Bile duct (tissue), 1 donor: ENCODE data around the genes HOXC11, HOXC6, SMUG1 and ITGA5.

GRCh38 chr12:53757082-53757610, 29.9 kb upstream of the CALCOCO1 start:
- PRO-cap: no peak

GRCh38 chr12:53956387-53957010, 1.8 kb downstream of the HOXC12 start:
- PRO-cap: no peak

- PRO-cap: no peak
These were observed 4.4 kb upstream of the HOXC11 start for GRCh38 chr12:53968490-53968901.

DNA sequence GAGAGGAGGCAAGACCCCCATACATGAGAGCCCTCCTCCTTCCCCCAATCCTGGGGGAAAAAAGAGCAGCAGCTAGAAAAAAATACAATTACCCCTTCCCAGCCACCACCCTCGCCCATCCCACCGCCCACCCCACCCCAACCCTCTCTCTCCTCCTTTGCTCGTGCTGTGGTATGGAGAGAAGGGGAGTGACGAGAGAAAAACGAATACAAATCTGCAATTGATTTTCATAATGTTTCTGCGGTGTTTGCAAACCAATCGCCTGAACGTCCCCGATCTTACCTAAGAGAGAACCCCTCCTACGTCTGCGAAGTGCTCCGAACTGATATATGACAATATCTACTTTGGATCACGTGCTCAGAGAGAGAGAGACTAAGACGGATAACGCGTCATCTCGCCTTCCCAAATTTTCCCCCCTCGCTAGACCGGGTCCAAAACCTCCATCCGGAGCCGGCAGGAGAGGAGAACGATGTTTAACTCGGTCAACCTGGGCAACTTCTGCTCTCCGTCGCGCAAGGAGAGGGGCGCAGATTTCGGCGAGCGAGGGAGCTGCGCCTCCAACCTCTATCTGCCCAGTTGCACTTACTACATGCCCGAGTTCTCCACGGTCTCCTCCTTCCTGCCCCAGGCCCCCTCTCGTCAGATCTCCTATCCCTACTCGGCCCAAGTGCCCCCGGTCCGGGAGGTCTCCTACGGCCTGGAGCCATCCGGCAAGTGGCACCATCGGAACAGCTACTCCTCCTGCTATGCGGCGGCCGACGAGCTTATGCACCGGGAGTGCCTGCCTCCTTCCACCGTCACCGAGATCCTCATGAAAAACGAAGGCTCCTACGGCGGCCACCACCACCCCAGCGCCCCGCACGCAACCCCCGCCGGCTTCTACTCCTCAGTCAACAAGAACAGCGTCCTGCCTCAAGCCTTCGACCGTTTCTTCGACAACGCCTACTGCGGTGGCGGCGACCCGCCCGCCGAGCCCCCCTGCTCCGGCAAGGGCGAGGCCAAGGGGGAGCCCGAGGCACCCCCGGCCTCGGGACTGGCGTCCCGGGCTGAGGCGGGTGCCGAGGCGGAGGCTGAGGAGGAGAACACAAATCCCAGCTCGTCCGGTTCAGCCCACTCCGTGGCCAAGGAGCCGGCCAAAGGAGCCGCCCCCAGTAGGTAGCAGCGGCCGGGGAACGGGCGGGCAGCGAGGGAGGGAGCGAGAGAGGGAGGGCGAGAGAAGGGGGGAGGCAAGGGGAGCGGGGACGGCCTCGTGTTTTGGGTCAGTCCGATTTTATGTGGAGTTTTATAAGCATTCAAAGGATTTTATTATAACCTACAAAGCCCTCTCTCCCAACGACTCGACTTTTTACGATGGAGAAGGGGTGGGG, at the start of gene HOXC11:
Gene HOXC11 (plus strand): TSS at position 354 of the 1,367 bp plus-strand sequence.
- PRO-cap: no peak

DNA sequence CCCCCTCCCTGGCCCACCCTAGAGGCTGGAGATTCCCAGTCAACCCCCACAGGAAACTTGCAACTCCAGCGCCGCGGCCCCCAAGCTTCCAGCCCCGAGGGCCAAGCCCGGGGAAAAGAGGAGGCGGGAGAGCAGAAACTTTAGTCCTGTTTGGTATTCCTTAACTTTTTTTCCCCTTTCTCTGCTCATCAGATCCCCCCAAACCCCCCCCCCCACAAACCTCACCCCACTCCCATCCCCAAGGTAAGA, 617 bp upstream of the HOXC10 start:
- PRO-cap: no peak

- PRO-cap: no peak
These were observed 4.8 kb downstream of the HOXC10 start for GRCh38 chr12:53989778-53990189.

DNA sequence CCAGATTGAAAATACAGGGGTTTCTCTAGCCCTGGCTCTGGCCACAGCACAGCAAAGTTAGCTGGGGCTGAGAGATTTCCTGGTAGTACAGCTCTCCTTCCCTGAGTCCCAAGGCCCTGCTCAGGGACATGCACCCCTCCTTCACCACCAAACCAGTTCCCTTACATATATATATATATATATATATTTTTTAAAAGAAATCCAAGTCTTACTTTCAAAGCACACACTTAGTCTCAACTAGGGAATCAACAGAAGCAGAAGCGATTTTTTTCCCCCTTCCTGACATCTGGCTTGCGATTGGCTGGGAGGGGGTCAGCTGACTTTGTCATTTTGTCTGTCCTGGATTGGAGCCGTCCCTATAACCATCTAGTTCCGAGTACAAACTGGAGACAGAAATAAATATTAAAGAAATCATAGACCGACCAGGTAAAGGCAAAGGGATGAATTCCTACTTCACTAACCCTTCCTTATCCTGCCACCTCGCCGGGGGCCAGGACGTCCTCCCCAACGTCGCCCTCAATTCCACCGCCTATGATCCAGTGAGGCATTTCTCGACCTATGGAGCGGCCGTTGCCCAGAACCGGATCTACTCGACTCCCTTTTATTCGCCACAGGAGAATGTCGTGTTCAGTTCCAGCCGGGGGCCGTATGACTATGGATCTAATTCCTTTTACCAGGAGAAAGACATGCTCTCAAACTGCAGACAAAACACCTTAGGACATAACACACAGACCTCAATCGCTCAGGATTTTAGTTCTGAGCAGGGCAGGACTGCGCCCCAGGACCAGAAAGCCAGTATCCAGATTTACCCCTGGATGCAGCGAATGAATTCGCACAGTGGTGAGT, at the start of gene HOXC6:
Gene HOXC6 (plus strand): TSS at position 359 of the 846 bp plus-strand sequence.
- PRO-cap: no peak

- PRO-cap: no peak
These were observed 4.9 kb downstream of the HOXC5 start for GRCh38 chr12:54037359-54038593.

DNA sequence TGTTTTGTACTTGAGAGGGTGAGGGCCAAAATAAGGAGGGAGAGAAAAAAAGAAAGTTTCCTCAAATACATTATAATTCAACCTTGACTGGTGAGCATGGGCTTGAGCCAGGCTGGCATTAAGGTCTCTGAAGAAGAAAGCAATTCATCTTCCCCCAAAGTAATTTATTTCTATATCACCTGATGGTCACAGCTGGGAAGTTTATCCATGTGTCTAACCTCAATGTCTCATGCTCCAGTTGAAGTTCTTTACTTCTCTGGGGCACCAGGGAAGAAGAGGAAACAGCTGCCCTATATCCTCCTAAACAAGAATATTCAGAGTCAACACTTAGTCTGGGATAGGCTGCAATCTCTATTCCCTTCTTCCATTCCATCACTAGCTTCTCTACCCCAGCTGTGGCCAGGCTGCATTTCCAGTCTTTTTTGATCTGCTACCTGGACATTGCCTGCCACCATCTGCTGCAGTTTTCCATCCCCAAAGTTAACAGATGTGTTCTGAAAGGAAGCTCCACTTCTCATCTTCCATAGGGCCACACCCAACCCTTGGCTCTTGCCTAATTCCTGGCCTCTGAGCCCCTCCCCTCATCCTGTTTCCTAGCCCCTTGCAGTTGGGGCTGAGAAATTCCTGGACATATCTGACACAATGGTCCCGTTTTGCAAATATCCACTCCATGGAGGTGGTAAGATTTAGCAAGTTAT, 13.8 kb downstream of the SMUG1 start:
- PRO-cap: no peak

DNA sequence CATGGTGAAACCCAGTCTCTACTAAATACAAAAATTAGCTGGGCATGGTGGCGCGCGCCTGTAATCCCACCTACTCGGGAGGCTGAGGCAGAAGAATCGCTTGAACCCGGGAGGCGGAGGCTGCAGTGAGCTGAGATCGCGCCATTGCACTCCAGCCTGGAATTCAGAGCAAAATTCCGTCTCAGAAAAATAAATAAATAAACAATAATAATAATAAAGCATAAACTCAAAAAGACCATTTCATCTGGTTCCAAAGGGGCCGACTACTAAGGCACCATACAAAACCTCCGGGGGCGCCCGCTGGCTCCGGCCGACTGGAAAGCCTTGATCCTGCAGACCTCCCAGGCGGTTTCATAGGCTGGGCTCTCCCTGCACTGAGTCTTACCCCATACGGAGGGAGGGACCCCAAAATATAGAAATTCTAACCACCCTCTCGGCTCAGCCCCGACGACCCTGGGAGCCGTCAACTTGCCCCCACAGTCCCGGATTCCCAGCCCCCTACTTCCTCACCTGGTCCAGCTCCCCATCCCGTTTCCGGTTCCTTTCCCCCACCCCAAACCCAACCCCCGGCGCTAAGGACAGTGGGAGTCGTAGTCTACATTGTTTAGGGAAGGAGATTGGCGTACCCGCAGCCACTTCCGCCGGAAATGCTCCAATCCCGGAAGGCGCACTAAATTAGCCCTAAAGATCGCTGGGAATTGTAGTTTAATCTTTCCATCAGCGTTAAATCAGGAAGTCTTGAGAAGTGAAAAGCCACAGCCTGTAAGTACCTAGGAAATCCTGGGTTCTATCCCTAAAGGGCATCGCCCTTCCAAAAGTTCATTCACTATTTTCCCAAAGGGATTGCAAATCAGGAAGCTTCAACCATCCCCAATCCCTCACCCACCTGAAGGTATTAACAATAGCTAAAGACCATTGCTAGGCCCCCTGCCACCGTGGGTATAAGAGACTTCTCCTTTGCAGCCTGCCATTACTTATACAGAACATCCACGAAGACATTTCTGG, at the start of gene SMUG1:
Gene SMUG1 (minus strand): TSS at position 545 of the 1,005 bp plus-strand sequence.
- PRO-cap: bidirectional peak, plus-strand start at position 723 of the sequence, minus-strand start at position 534 of the sequence

- PRO-cap: no peak
These were observed 22.5 kb downstream of the CBX5 start for GRCh38 chr12:54257369-54257925.

- PRO-cap: no peak
These were observed 3.3 kb downstream of the HNRNPA1 start for GRCh38 chr12:54283442-54284606.

- PRO-cap: no peak
These were observed 6.4 kb downstream of the NFE2 start for GRCh38 chr12:54294229-54295091.

DNA sequence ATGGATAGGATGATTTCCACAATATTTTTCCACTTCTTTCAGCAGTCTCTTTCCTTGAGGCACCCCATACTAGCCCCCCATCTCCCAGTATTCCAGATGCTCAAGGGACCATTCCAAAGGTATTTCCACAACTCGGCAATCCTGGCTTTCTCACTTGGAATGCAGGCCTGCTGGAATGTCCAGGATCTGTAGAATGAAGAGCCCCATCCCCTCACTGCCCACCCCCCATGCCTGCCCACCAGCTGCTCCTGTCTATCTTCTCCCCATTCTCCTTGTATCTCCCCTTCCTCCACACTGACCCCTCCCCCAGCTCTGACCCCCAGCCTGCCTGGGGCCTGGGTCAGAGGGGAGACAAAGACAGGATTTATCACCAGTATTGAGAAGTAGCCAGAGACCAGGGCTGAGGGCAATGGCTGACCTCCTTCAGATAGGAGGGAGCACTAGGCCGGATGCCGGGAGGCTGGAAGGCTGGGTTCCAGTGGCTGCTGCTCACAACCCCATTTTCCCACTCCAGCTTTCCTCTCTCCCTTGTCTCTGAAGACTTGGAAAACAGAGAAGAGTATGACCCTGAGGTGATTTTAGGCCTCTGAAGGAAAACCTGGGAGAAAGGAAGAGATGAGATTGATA, 8.8 kb downstream of the GPR84 start:
- PRO-cap: no peak

DNA sequence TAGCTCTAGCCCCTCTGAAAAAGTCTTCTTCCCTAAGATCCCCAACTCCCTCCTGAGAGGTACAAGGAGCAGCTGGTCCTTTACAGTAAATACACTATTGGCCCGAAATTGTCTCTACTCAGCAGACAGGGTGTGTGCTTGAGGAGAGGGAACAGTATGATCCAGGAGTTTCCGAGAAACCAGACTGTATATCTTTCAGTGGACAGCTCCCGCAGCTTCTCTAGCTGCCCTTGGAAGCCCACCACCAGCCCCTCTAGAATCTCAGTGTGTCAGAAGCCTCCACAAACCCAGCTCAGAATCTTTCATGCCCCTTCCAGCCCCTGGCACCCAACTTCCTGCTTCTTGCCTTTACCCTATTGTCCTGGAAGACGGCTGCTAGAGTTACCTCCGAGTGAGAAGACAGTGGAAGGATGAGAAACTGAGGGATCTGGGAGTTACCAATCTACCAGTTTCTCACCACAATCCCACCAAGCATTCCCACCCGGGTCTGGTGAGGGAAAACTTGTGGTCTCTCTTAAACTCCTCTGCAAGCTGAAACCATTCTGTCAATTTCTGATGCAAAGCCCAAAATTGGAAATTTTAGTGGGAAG, 7.9 kb downstream of the GPR84 start:
- PRO-cap: no peak

- PRO-cap: no peak
These were observed 9.2 kb upstream of the GPR84 start for GRCh38 chr12:54373161-54374164.

DNA sequence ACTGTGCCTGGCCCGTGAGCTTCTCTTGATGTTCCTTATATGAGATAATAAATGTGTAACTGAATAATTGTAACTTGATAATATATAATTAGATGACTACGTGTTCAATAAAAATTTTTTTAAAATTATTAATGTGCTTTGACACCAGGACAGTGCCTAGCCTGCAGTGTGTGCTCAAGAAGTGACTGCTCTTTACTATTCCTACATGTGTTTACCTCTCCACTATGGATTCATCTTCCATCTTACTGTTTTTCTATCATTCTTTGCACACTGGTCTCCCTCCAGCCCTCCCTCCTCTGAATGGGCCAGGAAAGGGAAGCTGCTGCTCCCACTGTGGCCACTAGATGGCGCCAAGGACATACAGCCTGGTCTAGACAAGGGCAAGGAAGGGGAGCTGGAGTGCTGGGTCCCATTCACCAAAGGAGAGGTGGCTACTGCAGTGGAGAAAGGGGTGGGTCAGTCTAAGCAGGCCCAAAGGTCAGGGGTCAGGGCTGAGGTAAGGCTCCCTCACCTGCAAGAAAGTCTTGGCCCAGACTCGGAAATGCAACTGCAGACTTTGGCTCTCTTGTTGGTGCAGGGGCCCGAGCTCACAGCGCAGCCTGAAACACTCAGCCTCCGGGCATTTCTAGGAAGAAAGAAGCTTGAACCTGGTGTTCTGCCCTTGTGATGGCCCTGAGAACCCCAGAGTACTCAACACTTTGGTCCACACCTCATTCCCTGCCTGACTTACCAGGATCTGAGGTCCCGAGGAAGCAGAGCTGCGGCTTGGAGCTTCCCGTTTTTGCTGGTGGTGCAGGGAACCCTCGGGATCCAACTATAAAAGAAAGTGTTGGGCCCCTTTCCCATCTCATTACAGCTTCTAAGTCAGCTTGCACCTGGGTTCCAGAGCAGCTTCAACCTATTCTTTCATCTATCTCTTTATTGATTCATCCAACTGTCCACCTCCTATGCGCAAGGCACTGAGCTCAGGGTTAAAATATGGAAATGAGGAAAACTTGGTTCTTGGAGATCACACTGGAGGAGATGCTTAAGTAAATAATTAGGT, 14.9 kb upstream of the ZNF385A start:
- PRO-cap: no peak

GRCh38 chr12:54404125-54404527, 14.9 kb downstream of the ITGA5 start:
- PRO-cap: no peak

DNA sequence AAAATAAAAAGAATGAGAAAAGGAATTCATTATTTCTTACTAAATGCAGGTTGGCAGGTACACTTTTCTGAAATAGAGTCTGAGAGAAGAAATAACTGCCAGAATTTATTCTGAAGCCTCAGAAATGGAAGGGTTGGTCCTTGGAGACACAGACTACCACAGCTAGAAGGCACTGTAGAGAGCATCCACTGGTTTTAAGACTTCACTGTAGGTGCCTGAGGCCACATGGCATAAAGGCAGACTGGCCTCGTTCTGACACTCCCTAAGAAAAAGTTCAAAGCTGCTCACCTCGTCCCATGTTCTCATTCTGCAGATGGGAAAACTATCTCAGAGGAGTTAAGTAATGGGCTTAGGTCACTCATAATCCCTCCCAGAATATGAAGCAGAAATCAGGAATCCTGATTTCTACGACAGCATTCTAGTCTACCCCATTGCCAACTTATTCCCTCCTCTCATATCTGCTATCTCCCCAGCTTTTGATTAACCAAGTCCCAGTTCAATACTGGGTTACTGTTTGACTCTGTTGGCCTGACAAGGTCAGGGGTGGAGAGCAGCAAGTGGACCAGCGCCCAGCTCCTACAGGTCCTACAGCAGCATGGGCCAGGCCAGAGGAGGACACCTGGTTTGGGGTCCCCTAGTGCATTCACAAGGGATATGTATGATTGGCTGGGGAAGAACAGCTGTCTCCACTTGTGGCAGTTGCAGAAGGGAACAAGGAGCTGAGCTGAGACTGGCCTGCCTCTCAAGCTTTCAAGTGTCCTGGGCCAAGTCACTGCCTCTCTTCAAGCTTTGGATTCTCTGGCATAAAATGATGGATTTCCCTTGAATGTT, 3.7 kb downstream of the ITGA5 start:
- PRO-cap: no peak

- PRO-cap: bidirectional peak, plus-strand start at chr12:54419556, minus-strand start at chr12:54419220
These were observed at the start of gene ITGA5 for GRCh38 chr12:54418727-54419395. Gene ITGA5, minus strand, starts transcription at chr12:54419266.